Subcutaneous preadipocyte (primary cell): ENCODE data around the genes P2RX7, ANAPC5, HPD and PSMD9.

GRCh38 chr12:121095751-121096394 lies 36.8 kb upstream of the P2RX7 start:
- CAGE, long polyA plus RNA, result no peak

DNA sequence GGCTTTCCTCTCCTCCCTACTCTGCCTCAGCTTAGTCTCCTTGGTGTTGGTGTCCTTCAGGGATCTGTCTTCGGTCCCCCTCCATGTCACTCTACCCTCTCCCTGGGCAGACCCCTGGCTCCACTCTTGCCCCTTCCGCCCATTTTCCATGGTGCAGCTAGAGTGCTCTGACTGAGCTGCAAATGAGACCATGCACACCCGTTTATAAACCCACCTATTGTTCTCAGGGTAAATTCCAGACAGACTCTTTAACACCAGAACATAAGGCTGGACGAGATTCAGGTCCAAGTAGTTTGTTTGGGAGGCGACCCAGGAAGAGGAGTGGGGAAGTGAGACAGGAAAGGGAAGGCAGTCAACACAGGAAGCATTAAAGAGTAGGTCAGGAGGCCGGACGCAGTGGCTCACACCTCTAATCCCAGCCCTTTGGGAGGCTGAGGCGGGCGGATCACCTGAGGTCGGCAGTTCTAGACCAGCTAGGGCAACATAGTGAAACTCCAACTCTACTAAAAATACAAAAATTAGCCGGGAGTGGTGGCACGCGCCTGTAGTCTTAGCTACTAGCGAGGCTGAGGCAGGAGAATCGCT lies 4.5 kb upstream of the P2RX7 start:
- CAGE, long polyA plus RNA, result no peak

- CAGE, long polyA plus RNA, result no peak
Measured at GRCh38 chr12:121132514-121133682, at the start of gene P2RX7. Gene P2RX7 (plus strand): TSS chr12:121132876.

DNA sequence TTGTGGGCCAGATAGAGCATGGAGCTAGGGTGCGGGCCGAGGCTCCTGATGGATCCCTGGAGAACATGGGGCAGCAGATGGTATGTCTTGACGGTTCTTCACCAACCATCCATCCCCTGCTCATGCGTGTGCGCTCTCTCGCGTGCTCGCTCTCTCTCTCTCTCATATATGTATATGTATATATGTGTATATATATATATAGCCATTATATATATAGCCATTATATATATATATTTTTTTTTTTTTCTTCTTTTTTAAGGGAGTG lies 20.8 kb downstream of the P2RX4 start:
- CAGE, long polyA plus RNA, result no peak

- CAGE, long polyA plus RNA, result no peak
Measured at GRCh38 chr12:121238640-121239654, 29.0 kb downstream of the P2RX4 start.

GRCh38 chr12:121241152-121241739 lies 31.3 kb downstream of the P2RX4 start:
- CAGE, long polyA plus RNA, result no peak

DNA sequence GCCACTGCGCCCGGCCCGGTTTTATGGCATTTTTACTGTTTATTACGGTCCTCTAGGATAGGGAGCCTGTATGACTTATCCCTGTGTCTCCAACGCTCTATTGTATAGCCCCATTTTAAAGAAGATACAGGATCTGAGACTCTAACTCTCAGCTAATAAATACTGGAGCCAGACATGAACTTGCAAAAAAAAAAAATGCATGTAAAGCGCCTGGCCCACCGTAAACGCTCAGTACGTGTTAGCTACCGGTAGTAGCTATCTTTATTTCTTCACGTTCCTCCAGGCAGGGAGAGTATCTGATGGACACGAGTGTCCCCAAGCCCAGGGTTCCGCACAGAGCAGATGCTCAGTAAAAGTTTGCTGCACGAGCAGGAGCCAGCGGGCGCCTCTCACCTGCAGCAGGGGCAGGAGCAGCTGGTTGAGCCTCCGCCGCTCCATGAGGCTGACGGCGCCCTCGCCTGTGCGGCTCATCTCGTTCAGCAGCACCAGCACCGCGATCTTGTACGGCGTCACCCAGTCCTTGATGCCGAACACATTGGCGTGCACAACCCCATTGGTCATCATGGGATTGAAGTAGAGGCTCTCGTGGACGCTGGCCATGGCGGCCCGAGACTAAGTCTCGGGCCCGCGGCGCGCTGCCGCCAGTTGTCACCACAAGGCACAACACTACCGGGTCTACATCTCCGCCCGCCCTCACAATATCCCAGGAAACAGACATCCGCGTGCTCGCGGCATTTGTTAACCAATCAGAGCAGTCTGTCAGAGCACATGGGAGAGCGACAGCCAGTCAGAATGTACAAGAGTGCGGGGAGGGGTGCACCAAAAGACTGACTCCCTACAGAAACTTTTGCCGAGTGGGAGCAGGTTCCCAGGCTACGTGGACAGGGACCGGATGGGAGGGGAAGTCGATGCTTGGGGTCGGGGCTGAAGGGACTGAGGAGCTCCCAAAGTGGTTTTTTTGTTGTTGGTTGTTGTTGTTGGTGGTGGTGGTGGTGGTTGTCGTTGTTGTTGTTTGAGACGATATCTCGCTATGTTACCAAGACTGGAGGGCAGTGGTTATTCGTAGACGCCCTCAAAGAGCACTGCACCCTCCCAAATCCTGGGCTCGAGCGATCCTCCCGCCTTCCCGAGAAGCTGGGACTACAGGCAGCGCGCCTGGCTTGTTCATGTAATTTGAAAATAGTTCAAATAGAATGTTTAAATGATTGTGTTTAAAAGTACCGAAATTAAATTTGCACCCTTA lies at the start of gene ANAPC5:
TSS of gene ANAPC5 (minus strand) at position 671 of the 1,243 bp plus-strand sequence.
- CAGE, long polyA plus RNA, result no peak

- CAGE, long polyA plus RNA, result no peak
Measured at GRCh38 chr12:121522798-121523580, 57.8 kb downstream of the KDM2B start.

DNA sequence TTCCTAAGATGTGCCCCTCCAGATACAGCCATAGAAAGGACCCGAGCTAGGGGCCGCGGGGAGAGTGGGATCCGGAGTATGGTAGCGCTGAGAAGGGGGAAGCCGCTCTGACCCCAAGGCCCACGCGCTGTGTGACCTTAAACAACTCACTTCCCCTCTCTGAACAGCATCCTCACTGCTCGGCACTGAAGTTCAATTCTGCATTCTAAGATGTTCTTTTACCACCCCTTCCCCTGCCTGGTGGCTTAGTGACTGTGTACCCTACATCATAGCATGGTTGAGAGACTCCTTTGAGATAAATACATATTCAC lies 42.6 kb downstream of the KDM2B start:
- CAGE, long polyA plus RNA, result no peak

DNA sequence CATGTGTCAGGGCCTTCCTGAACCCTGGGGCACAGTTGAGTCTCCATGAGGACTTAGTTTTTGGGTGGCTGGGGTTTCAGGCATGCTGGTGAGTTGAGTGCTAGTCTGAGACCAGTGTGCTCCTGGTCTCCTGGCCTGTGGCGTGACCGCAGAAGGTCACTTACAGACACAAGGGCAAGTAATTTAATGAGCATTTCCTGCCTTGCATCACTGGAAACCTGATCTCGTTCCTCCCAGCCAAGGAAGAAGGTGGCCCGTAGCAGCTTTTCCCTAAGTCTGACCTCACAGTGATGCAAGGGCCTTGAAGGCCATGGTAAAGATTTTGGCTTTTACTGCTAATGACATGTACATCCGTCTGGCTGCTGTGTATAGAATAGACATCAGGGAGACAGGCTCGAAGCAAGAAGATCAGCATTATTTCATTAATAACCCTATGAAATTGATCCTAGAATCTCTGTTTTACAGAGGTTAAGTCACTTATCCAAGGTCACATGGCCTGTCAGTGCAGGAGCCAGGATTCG lies 4.5 kb downstream of the TMEM120B start:
- CAGE, long polyA plus RNA, result no peak

DNA sequence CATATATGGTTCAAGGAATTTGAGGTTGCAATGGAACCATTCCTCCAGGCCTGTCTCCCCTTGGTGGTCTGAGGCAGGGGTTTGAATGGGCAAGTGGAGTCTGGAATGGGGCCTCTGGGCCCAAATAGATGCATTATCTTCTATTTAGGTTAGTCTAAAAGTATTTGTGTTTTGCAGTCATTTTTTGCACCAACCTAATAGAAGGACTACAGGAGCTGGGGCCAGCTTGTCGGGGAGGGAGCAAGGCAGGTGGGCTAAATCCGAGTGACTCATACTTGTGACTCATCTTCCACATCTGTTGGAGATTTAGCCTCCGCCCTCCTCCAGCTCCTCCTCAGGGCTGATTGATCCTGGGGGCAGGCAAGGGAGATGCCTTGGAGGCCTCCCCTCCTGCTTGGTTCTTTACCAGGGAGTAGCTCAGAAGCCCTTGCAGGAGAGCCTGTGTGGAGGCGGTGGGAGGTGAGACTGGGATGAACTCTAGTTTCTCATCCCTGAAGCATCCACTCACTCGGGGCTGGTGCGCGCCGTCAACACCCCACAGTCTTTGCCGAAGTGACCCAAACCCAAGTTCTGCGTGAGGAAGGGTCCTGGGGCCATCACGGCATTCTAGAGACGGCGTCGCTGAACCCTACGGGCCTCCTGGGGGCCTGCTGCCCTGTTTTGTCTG lies 27.9 kb downstream of the RHOF start:
- CAGE, long polyA plus RNA, result no peak

DNA sequence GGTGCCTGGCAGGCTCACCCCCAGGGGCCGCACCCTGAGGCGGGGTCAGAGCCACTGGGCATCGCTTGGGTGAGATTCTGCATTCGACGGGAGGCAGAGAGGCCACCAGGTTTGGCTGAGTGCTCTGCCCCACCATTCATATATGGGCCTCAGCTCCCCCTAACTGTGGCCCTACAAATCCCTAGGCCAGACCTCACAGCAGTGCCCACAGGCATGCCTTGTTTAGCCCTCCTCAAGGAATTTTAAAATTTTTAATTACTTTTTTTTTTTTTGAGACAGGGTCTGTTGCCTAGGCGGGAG lies 17.0 kb downstream of the RHOF start:
- CAGE, long polyA plus RNA, result no peak

DNA sequence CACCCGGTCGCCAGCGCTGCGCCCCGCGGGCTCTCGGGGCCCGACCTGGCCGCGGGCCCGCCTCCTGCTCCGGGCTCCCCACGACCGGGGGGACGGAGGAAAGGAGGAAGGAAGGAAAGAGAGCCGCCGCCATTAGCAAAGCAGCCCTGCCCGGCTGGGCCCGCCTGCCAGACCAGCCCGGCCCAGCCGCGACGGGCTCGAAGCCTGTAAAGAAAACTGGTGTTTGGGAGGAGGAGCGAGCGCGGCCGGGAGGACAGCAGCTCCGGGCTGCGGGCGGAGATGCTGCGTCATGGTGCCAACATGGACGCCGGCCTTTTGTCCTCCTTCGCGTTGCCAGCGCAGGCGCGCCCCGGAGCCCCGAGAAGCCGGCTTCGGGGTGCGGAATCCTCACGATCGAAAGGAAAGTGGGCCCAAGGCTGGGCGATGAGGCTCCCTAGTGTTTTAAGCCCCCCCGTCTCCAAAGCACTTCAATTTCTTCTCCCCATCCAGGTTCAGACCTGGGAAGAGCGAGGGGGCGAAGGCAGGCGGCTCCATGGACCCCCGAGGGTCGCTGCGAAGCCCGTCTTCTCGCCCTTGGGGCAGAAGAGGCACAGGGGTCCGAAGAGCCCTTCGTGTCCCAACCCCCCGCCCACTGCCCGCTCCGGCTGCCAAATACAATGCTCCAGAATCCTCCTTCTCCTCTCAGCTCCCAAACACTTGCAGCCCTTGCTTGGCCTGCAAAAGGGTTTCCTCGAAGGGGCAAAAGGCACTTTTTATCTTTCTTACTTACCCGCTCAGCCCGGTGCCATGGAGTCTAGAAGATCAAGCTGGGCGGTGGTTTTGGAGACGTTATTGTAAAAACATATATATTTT lies 2.8 kb upstream of the SETD1B start:
- CAGE, long polyA plus RNA, result no peak

DNA sequence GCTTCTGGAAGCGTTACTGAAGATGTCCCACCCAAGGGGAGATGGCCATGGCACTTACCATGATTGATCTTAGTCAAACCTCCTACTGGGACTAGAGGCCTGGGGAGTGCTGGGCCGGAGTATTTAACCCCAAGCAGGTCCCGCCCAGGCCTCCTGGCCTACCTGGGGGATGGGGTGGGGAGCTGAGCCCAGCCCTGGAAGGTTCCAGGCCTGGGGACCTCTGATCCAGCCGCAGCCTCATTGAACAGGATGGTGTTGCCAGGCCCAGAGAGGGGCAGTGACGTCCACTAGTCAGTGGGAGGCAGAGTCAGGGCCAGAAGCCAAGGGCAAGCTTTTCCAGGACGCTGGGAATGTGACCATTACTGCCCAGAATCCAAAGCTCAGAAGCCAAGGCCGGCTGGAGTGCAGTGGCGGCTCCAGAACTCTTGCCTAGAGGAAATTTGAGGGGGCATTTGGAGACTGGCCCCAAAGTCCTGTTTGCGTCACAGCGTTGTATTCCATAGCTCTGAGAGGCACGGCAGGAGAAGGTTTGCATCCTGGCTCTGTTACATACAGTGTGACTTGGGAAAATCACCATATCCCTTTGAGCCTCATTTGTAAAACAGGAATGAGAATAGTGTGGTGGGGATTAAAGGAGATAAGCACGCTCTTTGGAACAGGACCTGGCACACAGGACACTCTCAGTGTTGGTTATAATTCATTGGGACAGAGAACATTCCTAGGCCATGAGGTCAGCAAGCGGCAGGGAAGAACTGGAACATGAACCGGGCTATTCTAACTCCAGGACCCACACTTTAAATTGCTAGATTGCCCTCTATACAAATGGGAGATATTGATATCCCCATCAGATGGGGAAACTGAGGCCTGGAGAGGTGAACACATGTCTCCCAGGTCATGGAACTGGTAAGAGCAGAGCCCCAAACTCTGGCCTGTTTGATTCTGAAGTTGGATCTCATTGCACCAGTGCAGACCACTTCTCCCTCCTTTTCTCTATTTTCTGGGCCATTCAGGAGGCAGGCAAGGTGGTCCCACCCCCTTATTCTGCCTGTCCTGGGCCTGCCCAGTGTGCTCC lies at the start of gene HPD:
TSS of gene HPD (minus strand) at position 97 of the 1,072 bp plus-strand sequence.
- CAGE, long polyA plus RNA, result no peak

- CAGE, long polyA plus RNA, result no peak
Measured at GRCh38 chr12:121876190-121876790, 12.3 kb upstream of the PSMD9 start.

GRCh38 chr12:121888360-121889520 lies at the start of gene PSMD9:
Gene PSMD9 (plus strand): TSS chr12:121888790.
- CAGE, long polyA plus RNA, result no peak

GRCh38 chr12:121933583-121934409 lies 15.4 kb downstream of the CFAP251 start:
- CAGE, long polyA plus RNA, result no peak

DNA sequence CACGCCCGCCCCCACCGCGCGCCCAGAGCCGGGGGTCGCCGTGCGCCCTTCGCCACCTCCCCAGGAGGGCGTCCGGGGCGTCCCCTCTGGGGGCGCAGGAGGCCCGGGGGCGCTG lies 148 bp upstream of the BCL7A start:
- CAGE, long polyA plus RNA, result no peak

GRCh38 chr12:122022705-122022906 lies 922 bp downstream of the BCL7A start:
- CAGE, long polyA plus RNA, result no peak

GRCh38 chr12:122083734-122084057 lies 5.1 kb downstream of the MLXIP start:
- CAGE, long polyA plus RNA, result no peak